Frontal cortex (tissue), 2 donors: ENCODE data around the genes CKLF, CMTM3, CES2, LRRC36 and TPPP3.

DNA sequence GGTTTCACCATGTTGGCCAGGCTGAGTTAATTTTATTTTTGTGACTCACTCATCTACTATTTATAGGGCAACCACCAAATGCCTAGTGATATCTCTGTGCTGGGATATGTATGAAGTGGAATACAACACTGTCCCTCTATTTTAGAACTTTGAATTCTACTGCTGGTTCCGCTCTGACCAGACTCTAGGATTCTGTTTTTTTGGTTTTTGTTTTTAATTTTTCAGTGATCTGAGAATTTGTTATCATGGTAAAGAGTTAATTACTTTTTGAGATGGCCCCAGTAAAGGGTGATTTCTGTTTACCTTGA lies 188.7 kb upstream of the CDH11 start:
- RAMPAGE, long total RNA: no peak

- RAMPAGE, long total RNA: no peak
Observed at GRCh38 chr16:65855269-65855697, 511.2 kb upstream of the CDH5 start.

- RAMPAGE, long total RNA: no peak
Observed at GRCh38 chr16:66133595-66134281, 232.8 kb upstream of the CDH5 start.

DNA sequence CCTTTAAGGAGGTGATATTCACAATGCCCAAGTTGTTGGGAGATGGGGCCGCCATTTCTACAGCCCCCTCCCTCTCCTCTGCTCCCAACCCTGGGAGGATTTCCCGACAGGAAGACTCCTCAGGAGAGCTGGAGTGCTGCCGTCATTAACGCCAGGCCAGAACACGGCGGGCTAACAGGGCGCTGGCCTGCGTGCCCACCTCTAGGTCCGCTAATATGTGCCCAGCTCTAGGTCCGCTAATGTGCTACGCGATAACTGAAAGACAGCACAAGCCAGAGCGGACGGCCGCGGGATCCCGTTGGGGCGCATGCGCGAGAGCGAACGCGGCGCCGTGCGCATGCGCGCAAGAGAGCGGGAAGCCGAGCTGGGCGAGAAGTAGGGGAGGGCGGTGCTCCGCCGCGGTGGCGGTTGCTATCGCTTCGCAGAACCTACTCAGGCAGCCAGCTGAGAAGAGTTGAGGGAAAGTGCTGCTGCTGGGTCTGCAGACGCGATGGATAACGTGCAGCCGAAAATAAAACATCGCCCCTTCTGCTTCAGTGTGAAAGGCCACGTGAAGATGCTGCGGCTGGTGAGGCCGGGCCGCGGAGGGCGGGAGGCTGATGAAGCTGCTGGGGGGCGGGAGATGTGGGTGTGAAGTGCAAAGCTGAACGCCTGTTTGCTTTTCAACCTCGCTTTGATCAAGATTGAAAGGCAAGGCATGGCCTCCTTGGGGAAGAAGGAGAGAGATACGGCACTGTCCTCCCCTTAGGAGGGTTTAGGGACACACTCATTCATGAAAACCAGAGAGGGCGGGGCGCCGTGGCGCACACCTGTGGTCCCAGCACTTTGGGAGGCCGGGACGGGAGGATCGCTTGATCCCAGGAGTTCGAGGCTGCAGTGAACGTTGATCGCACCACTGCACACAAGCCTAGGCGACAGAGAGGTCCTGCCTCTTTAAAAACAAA lies at the start of gene CKLF:
Gene CKLF (plus strand): TSS at position 351 of the 944 bp plus-strand sequence.
- RAMPAGE, long total RNA: no peak

GRCh38 chr16:66603837-66604843 lies at the start of gene CMTM3:
Gene CMTM3, plus strand, starts transcription at chr16:66604704.
- RAMPAGE, long total RNA: no peak

GRCh38 chr16:66741356-66741862 lies 10.0 kb downstream of the DYNC1LI2 start:
- RAMPAGE, long total RNA: no peak

- RAMPAGE, long total RNA: no peak
Observed at GRCh38 chr16:66932819-66933039, 1.5 kb downstream of the CIAO2B start.

DNA sequence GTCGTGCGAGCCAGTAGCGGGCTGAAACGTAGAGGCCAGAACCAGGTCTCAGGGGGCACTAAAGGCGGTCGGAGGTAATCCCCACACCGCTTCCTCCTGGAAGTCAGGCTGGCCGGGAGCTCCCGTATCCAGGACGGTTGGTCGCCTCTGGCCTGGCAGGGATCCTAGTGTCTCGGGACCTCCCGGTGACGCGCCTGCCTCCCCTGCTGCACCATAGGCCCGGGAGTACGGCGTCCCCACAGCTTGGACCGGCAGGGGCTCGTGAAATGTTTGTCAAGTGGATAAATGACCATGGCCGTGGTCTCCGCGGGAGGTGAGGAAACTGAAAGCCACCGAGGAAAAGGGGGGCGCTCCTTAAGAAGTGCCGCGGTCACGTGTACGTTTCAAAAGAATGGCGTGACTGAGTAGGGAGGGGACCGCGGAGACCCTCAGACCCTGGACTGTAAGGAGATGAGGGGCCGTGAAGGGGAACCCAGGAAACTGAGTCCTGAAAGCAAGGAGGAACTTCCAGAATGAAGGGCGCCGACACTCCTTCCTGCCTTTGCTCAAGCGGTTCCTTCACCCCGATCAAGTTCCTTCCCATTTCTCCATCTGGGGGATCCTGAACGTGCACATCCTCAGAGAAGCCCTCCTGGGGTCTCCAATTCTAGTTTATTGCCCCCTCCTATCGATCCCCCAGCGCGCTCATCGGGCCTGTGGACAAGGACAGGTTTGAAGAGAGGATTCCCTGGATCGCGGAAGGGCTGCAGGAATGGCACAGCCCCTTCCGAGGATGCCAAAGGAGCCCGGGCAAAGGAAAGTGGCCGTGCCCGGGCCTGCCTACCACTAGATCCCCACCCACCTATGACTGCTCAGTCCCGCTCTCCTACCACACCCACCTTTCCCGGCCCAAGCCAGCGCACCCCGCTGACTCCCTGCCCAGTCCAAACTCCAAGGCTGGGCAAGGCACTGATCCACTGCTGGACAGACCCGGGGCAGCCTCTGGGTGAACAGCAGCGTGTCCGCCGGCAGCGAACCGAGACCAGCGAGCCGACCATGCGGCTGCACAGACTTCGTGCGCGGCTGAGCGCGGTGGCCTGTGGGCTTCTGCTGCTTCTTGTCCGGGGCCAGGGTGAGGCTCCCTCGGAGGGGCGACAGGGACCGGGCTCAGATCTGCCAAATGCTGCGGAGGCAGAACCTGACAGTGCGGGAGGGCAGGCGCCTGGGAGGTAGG lies at the start of gene CES2:
Gene CES2 (plus strand): TSS at position 916 of the 1,213 bp plus-strand sequence.
- RAMPAGE, long total RNA: no peak

- RAMPAGE, long total RNA: no peak
Observed at GRCh38 chr16:67166089-67166674, 1.6 kb downstream of the HSF4 start.

DNA sequence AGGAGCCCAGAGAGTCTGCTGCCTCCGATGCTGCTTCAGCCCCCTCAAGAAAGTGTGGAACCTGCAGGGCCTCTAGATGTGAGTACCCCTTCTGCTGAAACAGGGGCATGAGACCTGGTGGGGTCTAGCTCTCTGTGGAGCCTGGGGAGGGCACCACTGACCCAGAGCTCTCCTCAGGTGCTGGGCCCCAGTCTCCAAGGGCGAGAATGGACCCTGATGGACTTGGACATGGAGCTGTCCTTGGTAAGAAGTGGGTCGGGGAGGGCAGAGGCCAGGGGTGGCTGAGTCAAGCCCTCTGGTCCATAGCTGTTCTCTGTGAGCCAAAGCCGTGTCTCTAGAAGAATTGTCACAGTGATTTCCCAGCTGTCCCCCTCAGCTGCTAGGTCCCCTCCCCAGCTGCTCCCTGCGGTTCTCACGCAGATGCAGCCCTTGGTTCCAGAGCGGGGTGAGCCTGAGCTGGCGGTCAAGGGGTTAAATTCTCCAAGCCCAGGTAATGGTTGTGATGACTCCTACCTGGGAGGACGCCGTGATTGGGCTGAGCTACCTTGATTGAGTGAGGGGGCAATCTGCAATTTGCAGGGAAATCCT lies 4.4 kb downstream of the HSF4 start:
- RAMPAGE, long total RNA: no peak

GRCh38 chr16:67227223-67227972 lies 468 bp downstream of the TMEM208 start:
- RAMPAGE, long total RNA: no peak

DNA sequence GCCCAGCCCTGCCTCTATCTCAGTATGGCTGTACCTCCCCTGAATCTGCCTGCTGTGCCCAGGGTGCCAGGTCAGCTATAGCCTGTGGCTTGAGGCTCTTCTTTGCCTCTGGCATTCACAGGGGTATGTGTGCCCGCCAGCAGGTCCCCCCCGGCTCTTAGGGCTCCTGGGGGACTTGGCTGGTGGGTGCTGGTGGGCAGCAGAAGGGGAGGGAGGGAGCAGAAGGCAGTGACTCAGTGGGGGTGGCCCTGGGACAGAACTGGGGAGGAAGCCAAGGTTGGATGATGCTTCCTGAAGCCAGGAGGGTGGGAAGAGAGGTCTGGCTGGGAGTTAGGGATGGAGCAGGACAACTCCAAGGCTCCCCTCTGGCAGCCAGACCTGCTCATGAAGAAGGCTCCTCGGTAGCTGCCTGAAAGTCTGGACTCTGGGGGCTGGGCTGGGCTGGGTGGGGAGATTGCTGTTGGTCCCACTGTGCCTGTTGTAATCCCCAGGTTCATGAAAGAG lies 1.4 kb upstream of the PLEKHG4 start:
- RAMPAGE, long total RNA: no peak

- RAMPAGE, long total RNA: no peak
Observed at GRCh38 chr16:67326443-67327215, at the start of gene LRRC36. Gene LRRC36, plus strand, starts transcription at chr16:67326815.

- RAMPAGE, long total RNA: no peak
Observed at GRCh38 chr16:67391201-67392219, 1.8 kb downstream of the TPPP3 start.

DNA sequence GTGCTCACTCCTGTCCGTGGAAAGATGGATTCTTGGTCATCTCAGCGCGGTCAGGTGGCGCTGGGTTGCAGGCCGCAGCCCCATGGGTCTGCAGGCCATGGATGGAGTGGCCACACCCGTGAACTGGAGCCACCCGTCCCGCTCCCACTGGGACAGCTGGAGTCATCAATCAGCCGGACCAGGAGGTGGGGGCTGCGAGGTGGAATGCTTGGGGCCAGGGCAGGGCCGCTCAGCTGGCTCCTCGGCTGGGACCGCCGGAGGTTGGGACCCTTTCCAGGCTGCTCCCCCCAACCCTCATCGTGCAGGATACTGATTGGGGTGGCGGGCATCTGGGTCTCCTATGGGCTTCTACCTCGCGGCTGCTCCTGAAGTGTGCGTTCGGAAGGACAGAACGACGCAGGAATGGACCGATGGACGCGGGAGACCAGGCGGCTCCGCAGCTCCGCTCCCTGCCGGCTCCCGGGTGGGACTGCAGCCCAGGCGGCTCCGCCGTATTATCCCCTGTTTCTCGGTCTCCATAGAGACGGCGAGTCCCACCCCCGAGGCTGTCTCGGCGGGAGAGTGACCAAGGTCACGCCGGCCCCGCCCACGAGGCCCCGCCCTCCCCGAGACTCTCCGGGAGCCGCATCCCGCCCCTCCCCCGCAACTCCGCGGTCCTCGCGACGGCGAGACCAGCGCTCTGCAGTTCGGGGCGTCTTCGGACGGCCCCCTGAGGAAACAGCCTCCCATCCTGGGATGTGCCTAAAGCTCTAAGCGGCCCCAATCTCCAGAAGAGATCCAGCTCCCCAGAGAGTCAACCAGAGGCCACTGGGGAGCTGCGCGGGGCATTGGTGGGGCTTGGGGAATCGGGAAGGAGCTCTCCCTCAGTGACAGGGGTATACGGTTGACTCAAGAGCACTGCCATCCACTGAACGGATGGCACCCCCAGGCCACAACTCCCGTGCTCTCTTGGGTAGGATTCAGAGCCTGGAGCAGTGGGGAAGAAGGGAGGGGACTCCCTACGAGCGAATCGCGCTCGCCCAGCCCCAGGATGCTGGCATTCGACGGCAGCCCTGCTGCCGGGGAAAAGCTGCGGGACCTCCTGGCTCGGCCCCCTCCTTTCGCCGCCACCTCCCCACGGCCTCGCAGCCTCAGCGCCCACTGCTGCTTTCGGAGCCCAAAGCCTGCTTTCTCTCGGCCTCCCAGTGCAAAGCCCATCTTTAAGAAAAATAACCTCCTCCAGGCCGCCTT lies at the start of gene TPPP3:
Gene TPPP3 (minus strand): TSS at position 471 of the 1,230 bp plus-strand sequence.
- RAMPAGE, long total RNA: start-site peak on the minus strand centred at position 467 of the sequence, 13 bp wide, 131 and 26 reads in 2 replicates

DNA sequence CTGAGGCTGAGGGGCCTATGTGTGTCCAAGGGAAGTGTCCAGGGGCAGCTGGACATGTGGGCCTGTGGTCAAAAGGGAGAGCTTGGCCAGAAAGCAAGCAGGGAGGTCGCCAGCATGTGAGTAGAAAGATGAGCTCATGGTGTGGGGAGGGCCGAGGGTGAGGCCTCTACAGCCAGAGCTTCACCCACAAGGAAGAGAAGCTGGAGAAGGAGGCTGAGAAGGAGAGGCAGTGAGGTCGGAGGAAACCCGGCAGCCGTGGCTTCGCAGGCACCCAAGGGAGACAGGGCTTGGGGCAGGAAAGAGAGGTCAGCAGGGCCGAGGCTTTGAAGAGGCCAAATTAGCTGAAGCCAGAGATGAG lies 4.0 kb upstream of the HSD11B2 start:
- RAMPAGE, long total RNA: no peak

- RAMPAGE, long total RNA: no peak
Observed at GRCh38 chr16:67427961-67428572, 2.9 kb upstream of the HSD11B2 start.

DNA sequence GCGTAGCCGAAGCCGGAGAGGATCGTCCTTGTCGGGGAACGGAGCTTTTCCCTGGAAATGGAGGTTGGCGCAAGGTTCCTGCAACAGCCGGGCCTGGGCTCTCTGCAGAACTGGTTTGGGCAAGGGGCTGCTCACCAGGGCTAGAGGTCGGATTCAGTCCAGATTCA lies 701 bp downstream of the RIPOR1 start:
- RAMPAGE, long total RNA: no peak

DNA sequence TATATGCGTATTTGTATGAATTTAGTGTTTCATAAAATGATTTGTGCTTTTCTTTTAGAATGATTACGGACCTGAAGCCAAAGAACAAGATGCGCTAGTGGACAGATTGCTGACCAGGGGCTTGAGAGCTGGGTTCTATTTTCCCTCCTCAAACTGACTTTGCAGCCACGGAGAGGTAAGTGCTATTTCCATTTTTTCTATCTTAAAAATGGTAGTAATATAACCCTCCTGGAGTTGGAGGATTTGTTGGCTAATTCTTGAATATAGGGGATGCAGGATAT lies 8.7 kb downstream of the CTCF start:
- RAMPAGE, long total RNA: no peak

- RAMPAGE, long total RNA: no peak
Observed at GRCh38 chr16:67665895-67666579, 513 bp downstream of the ENKD1 start.